ENCODE measurements around a stretch of chr3.

DNA sequence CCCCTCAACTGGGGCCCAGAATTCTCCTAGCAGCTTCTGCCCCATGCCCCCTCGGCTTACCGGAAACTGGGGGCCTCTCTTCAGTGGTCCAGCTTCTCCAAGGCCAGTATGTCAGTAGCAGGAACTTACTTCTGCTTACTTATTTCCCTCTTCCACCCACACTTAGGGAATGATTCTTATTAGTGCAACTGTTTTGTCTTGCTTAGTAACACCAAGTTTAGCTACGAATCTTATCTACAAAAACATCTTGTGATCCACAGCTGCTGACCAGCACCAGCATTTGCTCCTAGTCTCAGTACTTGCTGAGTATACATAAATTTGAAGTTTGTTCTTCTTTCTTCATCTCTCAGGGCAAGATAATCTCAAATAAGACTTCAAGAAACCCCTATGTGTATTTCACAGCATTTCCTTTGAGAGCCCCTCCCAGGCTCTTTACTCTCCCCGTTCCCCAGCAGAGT is 35.9 kb downstream of the ATG7 start:
- RRBS, result no CpG with 5 or more reads among the region's 4 CpGs

GRCh38 chr3:11454006-11454688 is 181.9 kb downstream of the ATG7 start:
- RRBS, result no CpG with 5 or more reads among the region's 5 CpGs

DNA sequence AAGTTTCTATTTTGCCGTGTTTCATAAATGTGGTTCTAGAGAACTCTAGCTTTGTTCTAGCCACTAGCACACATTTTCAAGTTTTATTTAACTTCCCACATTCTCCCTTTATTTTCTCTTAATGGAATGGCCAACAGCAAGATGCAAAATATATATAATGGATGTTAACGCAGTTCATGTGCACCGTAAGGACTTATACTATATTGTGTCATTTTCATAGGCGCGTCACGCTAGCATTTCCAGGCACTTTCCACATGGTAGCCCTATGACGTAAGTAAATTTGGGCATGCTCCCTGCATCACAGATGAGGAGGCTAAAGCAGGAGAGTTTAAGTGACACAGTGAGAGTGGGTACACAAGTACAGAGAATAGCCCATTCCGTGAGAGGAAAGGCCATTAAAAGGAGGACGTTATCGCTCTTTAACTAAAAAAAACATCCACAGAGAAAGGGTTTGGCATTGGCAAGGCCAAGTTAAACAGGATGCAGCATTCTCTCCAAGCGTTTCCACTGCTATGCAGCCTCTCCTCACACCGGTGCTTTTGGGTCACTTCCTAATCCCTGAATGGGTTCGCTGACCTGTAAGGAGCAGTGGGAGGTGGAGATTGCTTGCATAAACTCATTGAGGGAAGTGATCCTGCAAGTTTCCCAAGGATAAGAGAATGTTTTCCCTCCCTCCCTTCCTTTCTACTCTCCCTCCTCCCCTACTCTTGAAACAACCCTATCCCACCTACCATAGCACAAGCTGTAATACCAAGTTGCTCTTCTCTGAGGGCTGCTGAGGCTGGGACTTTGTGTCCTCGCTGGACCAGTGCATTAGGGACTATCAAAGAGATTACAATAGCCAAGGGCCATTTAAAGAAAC is 147.7 kb downstream of the VGLL4 start:
- RRBS, result no CpG with 5 or more reads among the region's 14 CpGs

DNA sequence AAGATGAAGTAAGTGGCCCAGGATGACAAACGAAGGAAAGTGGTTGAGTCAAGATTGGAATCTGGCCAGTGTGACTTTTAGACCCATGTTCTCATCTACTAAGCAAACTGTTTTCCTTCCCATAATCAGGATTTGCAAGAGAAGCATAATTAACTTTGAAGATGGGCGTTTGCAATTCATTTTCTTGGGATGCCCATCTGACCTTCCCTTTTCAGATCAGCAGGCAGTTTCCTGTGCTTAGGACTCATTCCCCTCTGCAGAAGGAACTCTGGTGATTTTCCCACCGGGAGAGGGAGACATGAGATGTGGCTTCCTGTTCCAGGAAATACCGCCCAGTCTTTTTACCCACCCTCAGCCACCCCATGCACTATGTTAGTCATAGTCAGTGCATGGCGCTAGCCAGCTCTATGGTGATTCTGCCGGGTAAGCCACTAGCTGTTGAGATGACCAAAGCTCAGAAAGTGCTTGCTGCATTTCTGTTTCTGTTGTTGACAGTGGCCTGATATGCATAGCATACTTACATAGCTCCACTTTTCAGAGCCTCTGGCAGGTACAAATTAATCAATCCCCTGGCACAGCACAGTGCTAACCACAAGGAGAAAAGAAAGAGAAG is 129.4 kb downstream of the VGLL4 start:
- RRBS, result no CpG with 5 or more reads among the region's 6 CpGs

- RRBS, result 77% methylated on average over 2 of the region's 20 CpGs
These were observed 87.4 kb downstream of the VGLL4 start for GRCh38 chr3:11556154-11556824.

DNA sequence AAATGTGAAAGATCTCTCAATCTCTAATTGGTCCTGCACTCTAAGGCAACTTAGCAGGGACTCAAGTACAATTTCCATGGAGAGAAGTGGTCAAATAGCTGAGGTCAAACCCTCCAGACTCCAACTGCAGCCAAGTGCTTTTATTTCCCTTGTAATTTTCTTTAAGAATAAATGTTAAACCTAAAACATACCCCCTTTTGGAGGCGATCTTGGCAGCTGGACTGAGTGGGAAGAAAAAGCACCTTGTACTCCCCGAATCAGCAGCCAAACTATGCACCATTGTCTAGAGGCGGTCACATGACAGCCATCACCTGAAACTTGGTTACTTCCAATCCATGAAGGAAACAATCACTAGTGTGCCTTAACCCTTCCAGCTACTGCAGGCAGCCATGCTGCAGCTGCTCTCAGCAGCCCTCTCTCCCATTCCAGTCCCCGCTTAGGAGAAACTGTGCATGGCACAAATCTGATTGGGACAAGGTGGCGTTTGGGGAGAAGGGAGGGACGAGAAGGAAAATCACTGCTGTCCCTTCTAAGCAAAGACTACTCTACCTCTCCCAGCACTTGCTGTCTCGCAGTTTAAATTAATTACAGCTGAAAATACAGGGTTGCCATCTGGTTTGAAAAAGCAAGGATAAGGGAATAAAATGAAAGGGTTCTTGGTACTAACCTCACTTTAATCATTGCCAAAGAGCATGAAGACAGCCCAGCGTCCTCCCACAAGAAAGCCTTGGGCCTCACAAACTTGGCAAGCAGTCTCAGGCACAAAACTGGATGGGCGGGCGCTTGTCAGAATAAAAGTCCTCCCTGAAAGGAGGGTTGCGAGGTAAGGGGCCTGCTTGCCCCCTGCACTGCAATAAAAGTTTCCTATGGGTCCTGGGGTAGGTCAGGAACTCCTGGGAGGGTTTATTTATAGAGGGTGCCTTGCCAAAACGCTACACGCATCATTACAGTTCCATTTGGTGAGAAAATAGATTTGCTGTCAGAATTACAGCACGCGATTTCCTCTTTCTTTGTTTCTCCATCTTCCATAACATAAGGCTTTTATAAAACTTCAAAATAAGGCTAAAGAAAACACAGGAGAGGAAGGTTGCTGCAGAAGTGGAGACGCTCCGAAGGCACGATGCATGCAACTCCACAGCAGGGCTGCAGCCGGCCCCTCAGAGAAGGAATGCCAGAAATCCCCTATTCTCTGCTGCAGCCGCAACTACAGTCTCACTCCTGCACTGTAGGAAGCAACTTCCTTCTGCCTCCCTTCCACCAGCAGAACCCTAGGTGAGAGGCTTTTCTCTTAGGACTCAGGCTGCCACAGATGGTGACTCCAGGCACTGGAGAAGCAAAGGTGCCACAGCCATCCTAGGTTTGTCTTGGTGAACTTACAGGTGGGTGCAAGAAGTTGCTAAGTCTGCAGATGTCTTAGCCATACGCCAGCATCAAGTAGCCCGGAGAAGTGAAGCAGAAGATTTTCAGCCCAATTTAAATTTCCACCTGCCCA is 61.5 kb downstream of the VGLL4 start:
- RRBS, result no CpG with 5 or more reads among the region's 22 CpGs

DNA sequence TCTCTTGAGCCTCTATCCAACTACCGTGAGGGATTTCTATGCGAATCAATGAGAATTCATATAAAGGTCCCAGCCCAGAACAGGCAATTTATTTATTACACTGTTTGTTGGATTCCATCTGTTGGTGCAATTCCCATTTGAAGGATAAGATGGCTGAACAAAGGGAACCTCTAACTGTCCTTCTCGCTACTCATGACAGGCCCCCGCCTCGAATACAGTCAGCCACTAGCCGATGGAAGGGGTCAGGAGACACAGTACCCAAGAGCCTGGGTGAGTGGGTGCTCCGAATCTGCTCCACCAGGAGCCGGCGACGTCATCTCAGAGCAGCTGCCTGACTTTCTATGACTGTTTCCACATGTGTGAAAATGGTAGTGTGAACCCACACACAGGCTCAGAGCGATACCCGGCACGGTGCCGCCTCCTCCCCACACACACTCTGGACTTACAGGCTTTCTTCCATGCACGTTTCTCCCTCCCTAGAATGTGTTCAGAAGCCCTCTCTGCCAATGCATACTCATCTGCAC is 30.0 kb downstream of the VGLL4 start:
- RRBS, result 33% methylated on average over 5 of the region's 15 CpGs

DNA sequence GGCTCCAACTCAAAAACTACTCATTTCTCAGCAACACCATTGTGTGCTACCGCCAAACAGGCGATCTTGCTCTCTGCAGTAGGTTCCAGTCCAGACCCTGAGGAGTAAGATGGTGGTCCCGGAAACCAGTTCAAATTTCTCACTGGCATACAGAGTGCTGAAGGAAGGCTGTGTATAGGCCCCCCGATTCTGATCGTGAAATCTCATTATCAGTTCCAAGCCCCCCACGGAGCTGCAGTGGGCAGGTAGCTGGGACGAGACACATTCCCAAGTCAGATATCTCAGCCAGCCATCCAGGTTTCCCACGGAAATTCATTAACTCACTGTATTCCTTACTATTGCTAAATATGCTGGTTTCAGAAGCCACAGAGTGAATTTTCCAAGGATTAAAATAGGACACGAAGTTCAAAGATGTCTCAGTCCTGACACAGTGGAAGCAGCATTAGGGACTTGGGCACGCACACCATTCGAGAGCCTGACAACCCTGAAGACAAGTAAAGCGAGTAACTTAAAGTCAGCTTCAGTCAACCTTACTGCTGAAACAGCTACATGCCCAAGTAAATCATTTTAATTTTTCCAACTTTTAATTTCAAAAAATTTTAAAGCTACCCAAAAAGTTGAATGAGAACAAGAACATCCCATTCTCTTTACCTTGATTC is 29.3 kb downstream of the VGLL4 start:
- RRBS, result no CpG with 5 or more reads among the region's 12 CpGs

GRCh38 chr3:11625790-11625994 is 18.0 kb downstream of the VGLL4 start:
- RRBS, result no CpG with 5 or more reads among the region's 3 CpGs

GRCh38 chr3:12149333-12149882 is 9.3 kb downstream of the TIMP4 start:
- RRBS, result no CpG with 5 or more reads among the region's 4 CpGs

DNA sequence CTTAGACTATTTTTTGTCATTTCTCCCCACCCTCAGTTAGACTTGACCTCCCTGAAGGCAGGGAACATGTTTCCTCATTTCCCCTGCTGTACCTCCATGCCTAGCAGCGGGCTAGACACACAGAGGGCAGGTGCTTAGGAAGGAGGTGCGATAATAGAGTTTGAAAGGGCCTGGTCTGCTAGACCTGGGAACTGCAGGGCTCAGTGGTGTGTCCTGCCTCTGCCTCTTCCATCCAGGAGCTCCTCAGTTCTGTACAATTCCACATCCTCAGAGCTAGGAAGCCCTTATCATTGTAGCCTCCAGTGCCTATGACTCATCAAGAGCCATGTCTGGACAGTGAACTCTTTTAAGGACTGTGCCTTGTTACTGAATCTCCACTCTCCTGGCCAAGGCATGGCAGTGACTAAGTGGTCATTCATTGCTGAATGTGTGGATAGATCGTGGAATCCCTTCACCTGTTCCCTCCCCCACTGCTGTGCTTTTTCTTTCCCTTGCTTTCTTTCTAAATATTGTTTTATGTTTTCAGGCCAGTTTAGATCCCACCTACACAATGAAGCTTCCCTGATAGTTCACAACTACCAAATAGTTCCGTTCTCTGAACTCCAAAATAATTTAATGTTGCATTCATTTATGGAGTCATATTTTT is 2.9 kb downstream of the TIMP4 start:
- RRBS, result no CpG with 5 or more reads among the region's 4 CpGs

DNA sequence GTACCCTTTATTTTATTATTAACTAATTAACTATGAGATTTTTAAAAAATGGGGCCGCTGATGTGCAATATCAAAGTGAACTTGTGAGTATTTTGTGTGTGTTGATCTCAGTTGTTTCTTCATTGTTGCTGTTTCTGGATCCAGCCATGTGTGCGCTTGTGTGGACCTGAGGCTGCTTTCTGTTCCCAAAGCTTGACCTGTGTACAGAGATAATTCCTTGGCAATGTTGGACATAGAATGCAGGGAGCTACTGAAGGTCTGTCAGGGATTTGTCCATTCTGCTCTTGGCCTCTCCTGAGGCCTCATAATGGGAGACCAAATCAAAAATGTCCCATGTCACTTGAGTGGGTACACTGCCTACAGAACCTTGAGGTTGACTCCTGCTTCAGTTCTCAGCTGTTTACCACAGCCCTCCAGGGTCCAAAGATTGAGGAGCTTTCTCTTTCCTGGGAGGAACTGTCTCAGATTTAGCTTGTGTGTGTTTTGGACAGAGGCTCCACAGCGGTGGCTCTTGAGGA is 25.5 kb upstream of the TIMP4 start:
- RRBS, result no CpG with 5 or more reads among the region's 3 CpGs

DNA sequence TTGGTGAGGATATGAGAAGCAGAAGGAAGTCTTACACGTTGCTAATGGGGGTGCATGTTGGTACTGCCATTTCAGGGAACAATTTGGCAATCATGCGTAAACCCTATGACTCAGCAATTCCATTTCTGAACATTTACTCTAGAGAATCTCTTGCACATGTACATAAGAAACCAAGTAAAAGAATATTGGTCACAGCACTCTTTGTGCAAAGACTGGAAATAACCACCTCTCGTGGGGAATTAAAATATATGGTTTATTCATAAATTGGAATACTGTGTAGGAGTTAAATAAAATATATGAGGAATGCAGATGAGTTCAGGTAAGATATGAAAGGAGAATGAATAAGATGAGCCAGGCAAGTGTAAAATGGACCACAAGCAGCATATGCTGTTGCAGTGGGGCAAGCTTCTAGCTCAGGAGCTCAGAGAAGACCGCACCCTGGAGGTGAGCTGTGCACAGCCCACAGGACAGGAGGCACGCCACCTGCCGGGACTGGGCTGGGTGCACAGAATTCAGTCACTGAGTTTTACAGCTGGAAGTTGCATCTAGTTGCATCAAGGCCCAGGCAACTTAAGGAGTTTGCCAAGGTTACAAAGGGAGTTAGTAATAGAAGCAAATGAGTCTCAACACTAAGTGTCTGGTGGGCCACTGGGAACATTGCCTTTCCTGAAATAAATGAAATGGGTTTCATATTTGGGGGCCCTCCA is 35.8 kb upstream of the TIMP4 start:
- RRBS, result no CpG with 5 or more reads among the region's 6 CpGs

GRCh38 chr3:12265847-12266379 is 23.0 kb upstream of the PPARG start:
- RRBS, result no CpG with 5 or more reads among the region's 7 CpGs

- RRBS, result no CpG with 5 or more reads among the region's 10 CpGs
These were observed 1.9 kb upstream of the PPARG start for GRCh38 chr3:12286921-12287322.

- RRBS, result no CpG with 5 or more reads among the region's 4 CpGs
These were observed 34.1 kb downstream of the PPARG start for GRCh38 chr3:12322803-12323502.

- RRBS, result no CpG with 5 or more reads among the region's 3 CpGs
These were observed 22.7 kb downstream of the MKRN2 start for GRCh38 chr3:12579568-12580099.

GRCh38 chr3:12681742-12682237 is 17.9 kb upstream of the RAF1 start:
- RRBS, result no CpG with 5 or more reads among the region's 1 CpG

DNA sequence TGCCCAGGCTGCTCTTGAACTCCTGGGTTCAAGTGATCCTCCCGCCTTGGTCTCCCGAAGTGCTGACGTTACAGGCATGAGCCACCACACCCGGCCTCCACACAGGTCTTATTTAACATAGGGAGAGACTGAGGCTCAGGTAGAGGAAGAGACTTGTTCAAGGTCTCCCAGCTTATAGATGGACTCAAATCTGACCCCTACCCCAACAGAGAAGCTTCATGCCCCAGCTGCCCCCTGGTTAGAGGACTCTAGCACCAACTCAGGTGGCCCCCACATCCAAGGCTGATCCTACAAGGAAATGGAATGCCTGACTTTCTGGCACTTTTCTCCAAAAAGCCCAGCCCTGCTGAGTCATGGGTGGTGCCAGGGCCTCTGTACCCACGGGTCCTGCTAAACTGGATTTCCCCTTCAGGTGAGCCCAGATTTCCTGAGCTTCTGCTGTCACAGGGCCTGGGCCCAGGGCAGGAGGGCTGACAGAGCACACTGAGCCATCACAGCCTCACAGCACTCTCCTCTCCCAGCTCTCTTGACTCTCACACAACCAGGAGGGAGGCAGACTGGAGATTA is 5.5 kb downstream of the TMEM40 start:
- RRBS, result no CpG with 5 or more reads among the region's 5 CpGs

- RRBS, result no CpG with 5 or more reads among the region's 13 CpGs
These were observed 26.6 kb upstream of the RPL32 start for GRCh38 chr3:12867962-12868380.